Skin of body (tissue), 2 donors: ENCODE measurements around the gene MAT2A.

DNA sequence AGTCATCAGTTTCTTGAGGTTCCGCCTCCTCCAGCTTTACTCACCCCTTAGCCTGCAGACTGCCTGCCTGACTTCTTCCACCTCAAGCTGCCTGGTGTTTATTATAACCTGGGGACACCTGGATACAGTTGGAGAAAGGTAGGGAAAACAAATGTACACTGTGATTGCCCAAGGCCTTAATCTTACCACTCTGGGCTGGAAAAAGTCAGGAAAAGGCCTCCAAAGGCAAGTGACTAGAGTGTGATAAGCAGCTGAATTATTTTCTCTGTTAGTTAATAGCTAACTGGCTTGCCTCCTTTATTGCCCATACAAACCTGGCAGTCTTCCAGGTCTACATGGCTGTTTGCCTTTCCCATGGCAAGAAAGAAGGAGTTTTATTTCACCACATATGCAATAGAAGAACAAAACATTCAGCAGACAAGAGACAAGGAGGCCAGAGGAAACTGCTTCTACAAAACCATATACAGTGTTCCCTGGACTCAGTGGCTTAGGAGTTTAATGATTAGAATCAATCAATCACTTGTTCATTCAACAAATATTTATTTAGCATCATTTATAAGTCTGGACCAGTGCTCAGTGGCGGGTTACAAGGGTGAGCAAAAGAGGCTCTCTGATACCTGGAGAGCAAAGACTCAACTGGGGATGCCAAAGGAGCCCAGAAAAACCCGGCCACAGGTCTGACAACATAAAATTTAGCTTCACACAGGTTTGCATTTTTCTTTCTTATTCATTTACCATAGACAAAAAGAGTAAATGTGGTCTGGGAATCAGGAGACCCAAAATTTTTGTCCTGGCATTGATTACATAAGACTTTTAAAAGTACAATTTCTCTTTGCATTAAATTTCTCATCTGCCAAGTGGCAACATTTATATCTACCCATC lies 27.5 kb upstream of the SUCLG1 start:
- RAMPAGE, long total RNA, result no peak

- RAMPAGE, long total RNA, result no peak
Observed at GRCh38 chr2:84669151-84669583, 152.9 kb downstream of the DNAH6 start.

- RAMPAGE, long total RNA, result no peak
Observed at GRCh38 chr2:84807141-84807529, 73.7 kb downstream of the TRABD2A start.

DNA sequence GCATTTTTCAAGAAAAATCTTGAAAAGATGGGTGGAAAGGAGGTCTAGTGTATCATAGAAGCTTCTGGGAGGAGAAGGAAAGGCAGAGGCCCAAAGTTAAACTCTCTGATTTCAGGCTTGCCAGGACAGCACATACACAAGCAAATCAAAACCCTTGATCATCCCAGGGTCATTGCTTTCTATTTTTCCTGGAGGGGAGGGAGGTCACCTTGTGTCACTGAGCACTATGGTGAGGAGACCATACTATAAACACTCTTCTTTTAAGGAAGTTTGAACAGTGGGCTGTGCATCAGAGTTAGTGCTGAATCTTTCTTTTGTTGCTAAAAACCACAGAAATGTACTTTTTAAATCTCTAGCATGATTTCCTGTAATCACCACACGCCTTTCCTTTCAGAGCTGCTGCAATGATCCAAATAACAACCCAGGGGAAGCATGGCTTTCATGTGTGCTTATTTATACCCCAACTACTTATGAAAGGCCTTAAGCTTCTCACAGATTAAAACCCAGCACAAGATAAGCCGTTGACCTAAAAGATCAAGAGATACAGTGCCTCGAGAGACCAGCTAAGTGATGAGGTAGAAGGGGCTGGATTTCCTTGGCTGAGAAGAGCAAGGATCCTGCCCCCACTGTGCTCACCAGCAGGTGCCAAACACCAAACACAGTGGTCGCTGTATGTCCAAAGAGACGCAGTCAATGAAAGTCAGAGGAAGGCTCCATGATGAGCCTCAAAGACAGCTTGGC lies 34.8 kb downstream of the TRABD2A start:
- RAMPAGE, long total RNA, result no peak

DNA sequence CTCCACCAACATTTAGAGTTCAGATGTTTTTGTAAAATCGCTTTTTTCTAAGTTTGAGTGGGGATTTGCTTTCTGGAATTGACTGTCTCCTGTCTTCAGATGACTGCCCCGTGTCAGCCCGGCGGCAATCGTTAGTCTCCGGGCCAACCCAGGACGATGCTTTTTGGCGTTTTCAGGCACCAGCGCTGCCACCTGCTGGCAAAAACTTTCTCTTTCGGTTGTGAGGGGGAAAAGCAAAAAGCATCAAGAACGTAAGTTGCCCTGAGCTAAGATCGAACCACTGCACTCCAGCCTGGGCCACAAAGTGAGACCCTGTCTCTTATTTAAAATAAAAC lies 1.2 kb upstream of the TRABD2A start:
- RAMPAGE, long total RNA, result no peak

- RAMPAGE, long total RNA, result no peak
Observed at GRCh38 chr2:84941175-84941384, 29.9 kb upstream of the KCMF1 start.

DNA sequence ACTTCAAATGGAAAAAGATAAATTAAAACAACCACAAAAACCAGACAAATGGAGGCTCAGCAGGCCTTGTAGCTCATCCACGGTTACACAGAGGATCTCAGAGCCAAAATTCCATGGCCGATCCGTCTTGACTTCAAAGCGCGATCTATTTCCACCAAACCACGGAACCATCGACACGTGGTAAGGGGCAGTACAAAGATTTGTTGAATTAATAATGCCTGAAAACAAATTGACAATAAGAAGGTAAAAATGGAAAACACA lies 1.0 kb upstream of the KCMF1 start:
- RAMPAGE, long total RNA, result no peak

GRCh38 chr2:85134668-85135780 lies 1.8 kb downstream of the TCF7L1 start:
- RAMPAGE, long total RNA, result no peak

GRCh38 chr2:85155129-85155440 lies 21.9 kb downstream of the TCF7L1 start:
- RAMPAGE, long total RNA, result no peak

- RAMPAGE, long total RNA, result no peak
Observed at GRCh38 chr2:85269925-85270572, 57.7 kb downstream of the TGOLN2 start.

GRCh38 chr2:85320870-85321786 lies 6.7 kb downstream of the TGOLN2 start:
- RAMPAGE, long total RNA, result no peak

- RAMPAGE, long total RNA, result no peak
Observed at GRCh38 chr2:85421209-85421817, 2.8 kb downstream of the SH2D6 start.

DNA sequence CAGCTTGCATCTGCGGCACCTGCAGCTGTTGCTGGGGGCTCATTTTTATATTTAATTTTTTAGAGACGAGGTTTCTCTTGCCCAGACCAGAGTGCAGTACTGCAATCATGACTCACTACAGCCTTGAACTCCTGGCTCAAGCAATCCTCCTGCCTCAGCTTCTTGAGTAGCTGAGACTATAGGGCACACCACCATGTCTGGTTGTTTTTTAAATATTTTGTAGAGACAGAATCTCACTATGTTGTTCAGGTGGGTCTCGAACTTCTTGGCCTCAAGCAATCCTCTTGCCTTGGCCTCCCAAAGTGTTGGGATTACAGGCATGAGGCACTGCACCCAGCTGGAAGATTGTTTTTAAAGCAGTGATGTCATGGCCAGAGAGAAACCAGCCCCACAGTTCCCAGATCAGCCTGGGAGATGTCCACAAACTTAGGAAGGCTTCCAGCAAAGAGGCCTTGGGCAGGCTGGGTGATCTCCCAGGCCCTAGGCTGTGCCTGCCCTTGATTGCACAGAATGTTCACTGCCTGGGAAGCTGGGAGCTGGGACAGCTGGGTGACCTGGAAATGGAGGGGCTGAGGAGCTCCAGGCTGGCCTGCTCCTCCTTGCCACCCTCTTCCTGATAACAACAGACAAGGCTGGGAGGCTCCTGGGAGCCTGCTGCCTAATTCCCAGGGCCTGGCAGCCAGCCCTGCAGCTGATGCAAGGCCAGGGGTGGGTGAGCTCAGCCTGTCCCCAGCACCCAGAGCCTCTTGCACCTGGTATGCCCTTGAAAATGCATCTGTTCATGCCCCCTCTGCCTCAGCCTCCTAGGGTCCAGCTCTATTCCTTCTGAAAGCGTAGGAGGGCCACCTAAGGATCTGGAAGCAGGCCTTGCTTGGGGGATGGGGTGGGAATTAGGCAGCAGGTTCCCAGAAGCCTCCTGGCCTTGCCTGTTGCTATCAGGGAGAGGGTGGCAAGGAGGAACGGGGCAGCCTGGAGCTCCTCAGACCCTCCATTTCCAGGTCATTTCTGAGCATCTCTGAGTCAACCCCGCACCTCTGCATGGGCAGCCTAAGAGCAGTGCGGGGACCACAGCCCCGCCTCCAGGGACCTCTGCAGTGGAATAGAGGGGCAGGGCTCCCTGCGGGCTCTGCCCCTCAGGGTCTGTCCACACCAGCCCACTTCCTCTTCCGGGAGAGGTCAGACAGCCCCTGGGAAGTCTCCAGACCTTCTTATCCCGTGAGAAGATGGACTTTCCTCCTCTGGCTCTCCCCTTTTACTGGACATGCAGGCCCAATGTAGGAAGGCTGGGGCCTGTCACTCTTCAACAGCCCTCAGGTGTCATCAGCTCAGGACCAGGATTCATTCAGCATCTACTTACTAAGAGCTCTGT lies 27.4 kb downstream of the SH2D6 start:
- RAMPAGE, long total RNA, result no peak

DNA sequence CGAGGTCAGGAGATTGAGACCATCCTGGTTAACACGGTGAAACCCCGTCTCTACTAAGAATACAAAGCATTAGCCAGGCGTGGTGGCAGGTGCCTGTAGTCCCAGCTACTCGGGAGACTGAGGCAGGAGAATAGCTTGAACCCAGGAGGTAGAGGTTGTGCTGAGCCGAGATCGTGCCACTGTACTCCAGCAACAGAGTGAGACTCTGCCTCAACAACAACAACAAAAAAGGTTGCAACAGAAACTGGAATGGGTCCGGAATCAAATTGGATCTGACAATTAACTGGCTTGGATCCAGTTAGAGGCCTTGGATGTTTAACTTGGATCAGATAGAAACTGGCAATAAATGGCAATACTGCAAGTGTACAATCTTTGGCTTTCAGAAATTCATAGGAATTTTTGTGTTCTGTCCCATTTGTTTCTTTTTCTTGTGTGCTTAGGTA lies 56.6 kb upstream of the MAT2A start:
- RAMPAGE, long total RNA, result no peak

DNA sequence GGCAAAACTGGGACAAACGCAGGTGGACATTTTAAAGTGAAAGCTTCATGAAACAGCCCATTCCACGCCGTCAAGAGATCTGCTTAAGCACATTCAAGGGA lies 984 bp upstream of the MAT2A start:
- RAMPAGE, long total RNA, result no peak

GRCh38 chr2:85538984-85539449 lies at the start of gene MAT2A:
Gene MAT2A (plus strand): TSS chr2:85539168.
- RAMPAGE, long total RNA, result no peak

DNA sequence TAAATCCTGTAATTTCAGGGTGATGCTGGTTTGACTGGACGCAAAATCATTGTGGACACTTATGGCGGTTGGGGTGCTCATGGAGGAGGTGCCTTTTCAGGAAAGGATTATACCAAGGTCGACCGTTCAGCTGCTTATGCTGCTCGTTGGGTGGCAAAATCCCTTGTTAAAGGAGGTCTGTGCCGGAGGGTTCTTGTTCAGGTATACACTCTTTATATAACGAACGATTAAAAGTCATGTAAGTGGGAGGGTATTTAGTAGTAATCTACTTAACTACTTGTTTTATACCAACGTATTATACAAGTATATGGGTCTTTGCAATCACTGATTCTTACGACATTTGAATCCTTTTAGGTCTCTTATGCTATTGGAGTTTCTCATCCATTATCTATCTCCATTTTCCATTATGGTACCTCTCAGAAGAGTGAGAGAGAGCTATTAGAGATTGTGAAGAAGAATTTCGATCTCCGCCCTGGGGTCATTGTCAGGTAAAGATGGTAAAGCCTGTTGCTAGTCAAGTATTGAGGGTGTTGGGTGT lies 3.6 kb downstream of the MAT2A start:
- RAMPAGE, long total RNA, result no peak

- RAMPAGE, long total RNA, result no peak
Observed at GRCh38 chr2:85545202-85545544, 6.2 kb downstream of the MAT2A start.

GRCh38 chr2:85589161-85589600 lies 5.0 kb downstream of the VAMP5 start:
- RAMPAGE, long total RNA, result no peak

GRCh38 chr2:85604385-85605393 lies 2.2 kb upstream of the TMEM150A start:
- RAMPAGE, long total RNA, result no peak